ENCODE measurements around a stretch of chr7.

DNA sequence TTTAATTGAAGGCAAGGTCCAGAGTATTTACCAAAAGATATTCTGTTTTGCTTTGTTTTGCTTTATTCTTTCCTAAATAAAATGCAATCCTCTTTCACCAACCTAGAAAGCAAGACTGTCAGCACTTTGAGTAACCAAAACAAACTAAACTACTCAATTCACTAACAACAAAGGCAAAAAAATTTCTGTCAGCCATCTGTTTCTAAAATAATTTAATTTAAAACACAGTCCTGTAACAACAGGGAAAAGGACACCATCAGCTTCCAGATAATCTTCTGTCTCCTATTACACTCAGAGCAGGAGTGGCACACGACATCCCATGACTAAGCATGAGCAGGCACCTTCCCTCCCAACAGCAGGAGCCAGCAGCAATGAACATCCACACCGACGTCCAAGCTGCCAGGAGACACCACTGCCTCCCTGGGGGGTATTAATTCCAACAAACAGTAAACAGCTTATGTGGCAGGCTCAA lies 45.8 kb downstream of the KIAA1549 start:
- PRO-cap, result no peak

DNA sequence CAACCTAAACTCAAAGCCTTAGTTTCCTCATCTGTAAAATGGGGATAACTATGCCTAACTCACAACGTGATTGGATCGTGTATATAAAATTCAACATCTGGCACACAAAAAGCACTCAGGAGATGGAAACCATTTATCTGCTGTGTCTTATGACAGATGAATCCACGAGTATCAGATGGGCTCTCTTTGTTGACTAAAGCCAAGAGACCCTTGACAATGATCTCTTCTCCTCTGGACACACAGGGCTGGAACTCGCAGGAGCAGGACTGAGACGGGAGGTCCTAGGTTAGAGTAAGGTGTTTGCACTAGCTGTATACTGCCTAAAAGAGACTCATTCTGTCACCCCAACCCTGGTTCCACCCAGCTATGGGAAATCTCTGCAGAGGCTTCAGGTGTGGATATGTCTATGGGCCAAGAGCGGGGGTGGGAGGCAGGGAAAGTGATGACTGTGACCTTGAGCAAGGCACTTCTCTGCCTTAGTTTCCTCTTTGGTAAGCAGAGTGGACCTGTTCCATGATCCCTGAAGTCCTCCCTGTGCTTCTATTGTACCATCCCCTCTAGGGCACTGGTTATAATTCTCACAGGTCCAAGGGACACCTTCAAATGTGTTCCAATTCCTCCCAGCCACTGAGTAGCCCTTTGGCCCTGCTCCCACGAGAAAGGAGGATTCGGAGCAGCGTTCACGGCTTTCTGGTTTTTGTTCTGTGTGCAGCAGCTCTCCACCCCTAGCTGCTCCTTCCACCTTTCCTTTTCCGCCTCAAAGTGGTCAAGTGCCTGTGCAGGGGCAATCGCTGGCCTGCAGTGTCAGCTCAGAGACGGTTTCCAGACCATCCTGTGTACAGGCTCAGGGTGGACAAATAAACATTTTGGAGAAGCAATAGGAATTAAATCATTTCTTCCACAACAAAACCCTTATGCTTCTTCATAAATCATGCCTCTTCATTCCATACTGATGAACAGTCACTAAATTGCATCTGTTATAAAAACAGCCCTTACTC lies 1.5 kb downstream of the KIAA1549 start:
- PRO-cap, result no peak

DNA sequence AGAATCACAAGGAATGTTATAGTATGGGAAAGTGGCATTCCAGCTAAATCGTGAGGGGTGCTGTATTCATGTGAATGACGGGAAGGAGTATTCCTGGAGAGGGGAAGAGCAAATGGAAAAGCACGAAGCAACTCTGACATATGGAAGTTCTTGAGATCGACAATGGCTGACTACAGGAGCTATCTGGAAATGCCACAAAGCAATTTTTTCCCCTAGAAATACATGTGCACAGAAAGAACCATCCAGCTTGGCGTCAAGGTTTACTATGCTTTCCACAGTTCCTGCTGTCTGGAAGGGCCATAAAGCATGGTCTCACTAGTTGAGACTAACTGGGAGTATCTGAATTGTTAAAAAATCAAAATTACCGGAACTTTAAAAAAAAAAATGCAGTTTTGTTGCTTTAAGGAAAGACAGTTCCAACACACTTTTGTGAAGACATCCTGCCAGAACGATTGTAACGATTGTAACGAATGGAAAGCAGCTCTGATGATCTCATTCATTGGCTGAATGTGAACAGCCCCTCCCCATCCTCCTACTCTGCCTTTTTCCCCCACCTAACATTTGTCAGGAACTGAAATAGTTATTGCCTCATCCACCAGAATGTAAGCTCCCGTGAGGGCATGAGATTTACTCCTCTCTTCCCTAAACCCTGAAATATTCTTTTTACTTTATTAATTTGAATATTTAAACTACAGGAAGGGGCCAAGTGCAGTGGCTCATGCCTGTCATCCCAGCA lies 23.0 kb upstream of the ZC3HAV1L start:
- PRO-cap, result no peak

DNA sequence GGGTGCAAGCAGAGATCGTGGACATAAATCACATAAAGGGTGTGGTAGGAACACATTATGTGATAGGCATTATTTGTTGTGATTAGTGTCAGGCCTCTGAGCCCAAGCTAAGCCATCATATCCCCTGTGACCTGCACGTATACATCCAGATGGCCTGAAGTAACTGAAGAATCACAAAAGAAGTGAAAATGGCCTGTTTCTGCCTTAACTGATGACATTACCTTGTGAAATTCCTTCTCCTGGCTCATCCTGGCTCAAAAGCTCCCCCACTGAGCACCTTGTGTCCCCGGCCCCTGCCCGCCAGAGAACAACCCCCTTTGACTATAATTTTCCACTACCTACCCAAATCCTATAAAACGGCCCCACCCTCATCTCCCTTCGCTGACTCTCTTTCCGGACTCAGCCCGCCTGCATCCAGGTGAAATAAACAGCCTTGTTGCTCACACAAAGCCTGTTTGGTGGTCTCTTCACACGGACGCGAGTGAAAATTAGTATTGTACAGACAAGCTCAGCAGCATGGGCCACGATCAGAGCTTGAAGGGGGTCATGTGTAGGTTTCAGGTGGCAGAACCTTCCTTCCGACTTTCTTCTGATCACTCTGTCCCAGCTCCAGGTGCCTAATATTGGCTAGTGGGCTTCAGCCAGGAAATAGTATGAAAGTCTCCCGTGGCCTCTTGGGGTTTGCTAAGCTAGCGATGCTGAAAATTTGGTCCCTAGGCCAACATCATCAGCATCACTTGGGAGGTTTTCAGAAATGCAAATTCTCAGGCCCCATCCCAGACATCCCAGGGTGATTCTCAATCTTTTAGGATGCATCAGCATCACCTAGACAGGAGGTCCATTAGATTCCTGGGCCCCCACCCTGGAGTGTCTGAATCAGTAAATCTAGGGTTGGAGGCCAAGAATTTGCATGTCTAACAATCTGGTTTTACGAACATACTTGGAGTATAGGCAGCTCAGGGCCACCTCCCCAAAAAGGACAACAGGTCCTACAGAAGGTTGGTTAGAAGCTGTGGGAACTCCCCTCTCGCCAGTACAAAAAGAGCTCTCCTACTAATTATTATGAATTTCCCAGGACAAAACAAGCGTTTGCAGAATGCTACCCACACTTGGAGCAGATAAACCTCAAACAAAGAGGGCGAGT lies 15.8 kb downstream of the ZC3HAV1 start:
- PRO-cap, result no peak

GRCh38 chr7:139361621-139362145 lies 2.0 kb downstream of the LUC7L2 start:
- PRO-cap, result no peak

- PRO-cap, result no peak
Measured at GRCh38 chr7:139371480-139371739, 11.7 kb downstream of the LUC7L2 start.

DNA sequence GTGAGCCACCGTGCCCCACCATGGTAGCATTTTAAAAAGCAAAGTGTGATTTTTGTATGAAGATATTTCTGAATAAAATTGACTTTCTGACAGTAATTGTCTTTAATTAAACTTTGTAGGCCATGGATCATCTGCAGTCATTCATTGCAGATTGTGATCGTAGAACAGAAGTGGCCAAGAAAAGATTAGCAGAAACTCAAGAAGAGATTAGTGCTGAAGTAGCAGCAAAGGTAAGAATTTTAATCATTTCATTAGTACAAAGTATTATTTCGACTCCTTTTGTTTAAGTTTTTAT lies 42.3 kb downstream of the LUC7L2 start:
- PRO-cap, result no peak

GRCh38 chr7:139567695-139568907 lies 44.6 kb downstream of the CLEC2L start:
- PRO-cap, result no peak

DNA sequence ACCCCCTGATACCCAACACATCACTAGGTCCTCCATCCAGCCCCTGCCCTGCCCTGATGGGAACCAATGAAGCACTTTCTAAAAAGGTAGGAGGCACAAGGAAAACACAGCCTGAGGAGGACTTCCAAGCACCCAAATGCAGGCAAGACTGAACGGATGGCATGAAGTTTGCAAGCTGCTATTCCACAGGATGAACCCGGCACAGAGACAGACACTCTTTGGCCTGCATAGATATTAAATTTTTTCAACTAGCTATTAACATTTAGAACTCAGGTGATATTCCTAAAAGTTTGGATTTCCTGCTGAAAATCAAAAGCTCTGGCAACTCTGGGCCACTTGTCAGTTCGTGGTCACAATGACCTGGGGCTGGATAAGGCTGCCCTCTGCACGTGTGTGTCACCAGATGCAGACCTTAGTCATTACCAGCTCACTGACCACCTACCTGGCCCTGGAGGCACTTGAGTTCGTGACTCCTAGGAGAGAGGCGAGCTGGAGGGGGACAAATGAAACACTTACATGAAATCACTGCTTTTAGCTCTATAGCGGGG lies 126.6 kb downstream of the HIPK2 start:
- PRO-cap, result no peak

DNA sequence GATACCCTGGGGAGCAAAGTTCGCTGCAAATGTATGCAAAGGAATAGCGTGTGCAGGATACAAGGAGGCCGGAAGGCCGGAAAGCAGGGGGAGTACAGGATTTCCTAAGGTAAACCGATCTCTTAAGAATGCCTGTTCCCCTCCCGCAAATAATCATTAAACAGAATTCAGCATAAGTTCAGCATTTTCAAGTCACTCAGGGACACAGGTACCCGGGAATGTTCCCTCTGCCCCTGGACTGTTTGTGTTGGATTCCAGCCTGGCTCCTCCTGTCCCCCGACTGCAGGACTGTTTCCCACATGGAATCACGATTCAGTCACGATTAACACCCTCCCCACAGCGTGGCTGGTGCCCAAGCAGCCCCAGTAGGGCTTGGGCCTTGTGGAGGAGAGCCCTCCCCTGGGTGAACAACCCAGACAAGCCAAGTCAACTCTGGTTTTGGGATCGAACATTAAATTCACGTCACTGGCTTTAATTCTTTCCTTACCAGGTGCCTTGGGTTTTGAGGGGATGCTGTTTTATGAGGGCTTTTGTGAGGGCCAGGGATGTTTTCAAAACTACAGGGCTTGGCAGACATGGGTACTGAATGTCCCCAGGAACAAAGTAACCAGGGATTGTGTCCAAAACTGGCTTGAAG lies 97.7 kb downstream of the HIPK2 start:
- PRO-cap, result no peak

DNA sequence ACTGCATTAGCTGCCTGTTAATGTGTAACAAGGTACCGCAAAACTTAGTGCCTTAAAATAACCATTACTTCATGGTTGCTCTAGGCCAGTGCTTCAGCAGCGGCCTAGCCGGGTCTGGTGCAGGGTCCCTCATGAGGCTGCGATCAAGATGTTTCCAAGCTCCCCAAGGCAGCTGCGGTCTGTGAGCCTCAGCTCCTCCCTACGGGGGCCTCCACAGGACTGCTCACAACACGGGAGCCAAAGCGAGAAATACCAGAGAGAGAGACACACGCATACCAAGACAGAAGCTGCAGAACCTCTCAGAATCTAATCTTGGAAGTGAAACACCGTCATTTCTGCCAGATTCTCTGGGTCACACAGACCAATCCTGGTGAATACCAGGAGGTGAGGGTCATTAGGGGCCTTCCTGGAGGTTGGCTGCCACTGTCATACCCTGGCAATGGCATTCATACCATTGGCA lies 94.5 kb downstream of the HIPK2 start:
- PRO-cap, result no peak

GRCh38 chr7:139691224-139691592 lies 86.6 kb downstream of the HIPK2 start:
- PRO-cap, result no peak

GRCh38 chr7:139820113-139820523 lies 8.9 kb upstream of the TBXAS1 start:
- PRO-cap, result no peak

GRCh38 chr7:139853528-139854206 lies 24.6 kb downstream of the TBXAS1 start:
- PRO-cap, result no peak

GRCh38 chr7:139901264-139901864 lies 72.3 kb downstream of the TBXAS1 start:
- PRO-cap, result no peak

GRCh38 chr7:140056892-140057505 lies 5.8 kb downstream of the PARP12 start:
- PRO-cap, result no peak

GRCh38 chr7:140090672-140091363 lies 28.1 kb upstream of the PARP12 start:
- PRO-cap, result no peak

GRCh38 chr7:140110667-140111476 lies 48.1 kb upstream of the PARP12 start:
- PRO-cap, result no peak

- PRO-cap, result no peak
Measured at GRCh38 chr7:140238512-140239292, 61.9 kb upstream of the KDM7A start.

DNA sequence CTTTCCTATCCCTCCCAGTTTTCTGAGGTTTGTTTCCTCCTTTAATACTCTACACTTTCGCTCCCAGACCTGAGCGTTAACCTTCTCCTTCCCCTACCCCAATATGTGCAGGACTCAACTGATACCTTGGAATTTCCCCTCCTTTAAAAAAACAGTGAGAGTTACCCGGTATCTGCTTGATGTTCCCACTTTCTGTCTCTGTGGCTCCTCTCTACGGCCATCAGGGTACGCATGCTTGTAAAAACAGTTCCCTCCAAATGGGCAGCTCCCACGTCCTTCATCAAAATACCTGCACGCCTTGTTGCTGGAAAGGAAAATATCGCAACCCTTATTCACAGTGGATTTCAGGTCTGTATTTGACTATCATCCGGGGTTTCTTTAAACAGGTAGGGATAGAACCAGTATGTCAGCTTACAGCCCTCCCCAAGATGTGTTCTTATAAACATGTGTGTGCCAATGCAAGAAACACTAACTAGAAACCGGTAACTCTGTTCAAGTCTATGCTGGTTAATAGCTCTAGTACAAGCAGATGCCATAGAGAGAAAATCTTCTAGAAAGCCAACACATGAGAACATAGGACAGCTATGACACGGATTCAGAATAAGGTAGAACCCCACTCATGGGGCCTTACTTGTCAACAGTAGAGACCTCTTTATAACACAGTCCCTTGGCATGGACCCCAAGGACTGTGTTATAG lies 24.2 kb downstream of the MKRN1 start:
- PRO-cap, result no peak